ENCODE data around the gene DAPP1.

DNA sequence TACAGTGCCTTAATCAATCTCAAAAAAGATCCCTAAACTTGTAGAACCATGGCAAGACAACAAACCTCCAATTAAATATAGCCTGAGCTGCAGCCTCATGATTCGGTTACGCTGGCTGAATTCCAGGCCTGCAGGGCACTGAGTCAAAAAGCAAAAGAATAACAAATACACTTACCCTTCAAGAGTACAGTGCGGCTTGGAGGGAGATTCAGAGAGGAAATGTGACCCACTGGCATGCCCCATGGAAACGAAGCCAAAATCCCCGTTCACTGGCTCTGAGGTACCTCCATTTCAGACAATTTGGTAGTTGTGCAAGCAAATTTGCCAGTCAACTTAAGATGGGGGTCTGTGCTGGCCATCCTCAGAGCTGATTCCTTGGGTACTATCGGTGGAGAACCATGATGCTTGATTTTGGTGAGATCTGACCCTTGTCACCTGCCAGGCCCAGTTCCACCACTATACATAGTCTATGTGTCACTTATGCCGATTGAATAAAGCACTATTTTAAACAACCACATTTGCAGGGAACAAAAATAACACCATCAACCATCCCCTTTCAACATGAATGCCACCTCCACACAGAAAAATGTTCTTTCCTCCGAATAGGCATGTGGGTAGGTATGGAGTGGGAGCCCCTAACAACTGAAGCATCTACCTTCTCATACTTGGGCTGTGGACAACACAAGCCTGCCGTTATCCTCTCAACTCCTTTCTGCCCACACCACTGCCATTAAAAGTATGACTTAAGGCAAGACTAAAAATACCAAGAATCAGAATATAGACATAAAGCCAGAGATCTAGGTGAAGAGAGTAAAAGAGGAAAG, 2.1 kb downstream of the C4orf54 start:
- RAMPAGE, long total RNA = no peak
- RRBS = no CpG with 5 or more reads among the region's 9 CpGs

GRCh38 chr4:99816434-99817246, at the start of gene DAPP1:
Gene DAPP1 (plus strand): TSS chr4:99816827.
- RAMPAGE, long total RNA = no peak
- RRBS = no CpG with 5 or more reads among the region's 8 CpGs

DNA sequence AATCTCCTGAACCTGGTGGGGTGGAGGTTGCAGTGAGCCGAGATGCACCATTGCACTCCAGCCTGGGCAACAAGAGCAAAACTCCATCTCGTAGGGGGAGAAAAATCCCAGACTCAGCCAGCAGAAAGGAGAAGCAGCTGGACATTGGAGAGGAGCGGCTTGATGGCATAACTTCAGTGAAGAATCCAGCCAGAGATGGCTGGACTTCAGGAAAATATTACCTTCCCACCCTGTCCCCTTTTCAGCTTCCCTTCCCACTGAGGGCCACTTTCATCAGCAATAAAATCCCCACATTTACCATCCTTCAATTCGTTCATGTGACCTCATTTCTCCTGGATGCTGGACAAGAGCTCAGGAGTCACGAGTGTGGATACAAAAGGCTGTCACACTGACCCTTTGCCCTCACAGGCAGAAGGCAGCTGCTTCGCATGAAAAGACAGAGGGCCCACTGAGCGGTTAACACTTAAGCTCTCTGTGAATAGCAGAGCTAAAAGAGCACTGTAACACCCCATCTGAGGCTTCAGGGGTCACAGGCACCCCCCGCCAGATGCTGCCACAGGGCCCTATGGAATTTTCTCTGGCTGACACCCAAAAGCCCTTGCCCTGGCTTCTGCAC, 361.1 kb downstream of the PPP3CA start:
- RAMPAGE, long total RNA = no peak
- RRBS = no CpG with 5 or more reads among the region's 8 CpGs

DNA sequence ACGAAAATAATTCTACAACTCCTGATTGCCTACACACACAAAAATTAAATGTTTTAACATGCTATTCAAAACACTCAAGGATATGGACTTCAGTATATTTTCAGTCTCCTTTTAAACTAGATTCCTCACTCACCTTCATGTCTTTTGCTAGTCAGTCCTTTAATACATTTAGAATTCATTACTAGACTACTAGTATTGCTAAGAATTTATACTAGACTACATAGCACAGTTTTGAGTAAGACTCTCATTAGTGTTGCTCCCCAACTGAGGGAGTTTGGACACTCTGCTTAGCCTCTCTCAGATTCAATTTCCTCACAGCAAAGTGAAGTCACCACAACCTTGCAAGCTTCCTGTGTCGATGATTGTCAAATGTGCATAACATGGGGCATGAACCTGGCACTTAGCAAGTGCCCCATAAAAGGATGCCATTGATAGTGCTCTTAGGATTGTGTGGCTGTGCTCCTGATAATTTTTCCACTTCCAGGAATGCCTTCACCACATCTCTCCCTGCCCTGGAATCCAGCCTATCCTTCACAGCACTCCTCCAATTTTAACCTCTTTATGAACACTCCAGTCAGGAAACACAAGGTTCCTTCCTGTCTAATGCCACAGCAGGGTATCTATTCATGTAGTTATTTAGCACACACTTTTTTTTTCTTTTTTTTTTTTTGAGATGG, 309.5 kb downstream of the PPP3CA start:
- RAMPAGE, long total RNA = no peak
- RRBS = no CpG with 5 or more reads among the region's 2 CpGs

- RAMPAGE, long total RNA = no peak
- RRBS = no CpG with 5 or more reads among the region's 1 CpG
These were observed 222.0 kb downstream of the PPP3CA start for GRCh38 chr4:101125329-101125689.

DNA sequence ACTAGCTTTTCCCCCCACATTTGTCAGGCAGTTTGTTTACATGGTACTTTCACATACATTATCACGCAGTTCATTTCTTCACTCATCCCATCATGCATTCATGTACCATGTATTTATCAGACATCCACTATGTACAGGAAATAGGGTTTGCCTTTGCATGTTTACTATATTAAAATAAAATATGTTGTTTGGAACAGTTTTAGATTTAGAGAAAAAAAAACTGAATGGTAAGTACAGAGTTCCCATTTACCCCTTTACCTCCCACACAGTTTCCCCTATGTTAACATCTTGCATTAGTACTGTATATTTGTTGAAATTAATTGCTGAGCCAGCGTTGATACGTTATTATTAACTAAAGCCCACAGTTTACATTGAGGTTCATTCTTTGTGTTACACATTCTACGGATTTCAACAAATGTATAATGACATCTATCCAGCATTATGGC, 70.8 kb downstream of the PPP3CA start:
- RAMPAGE, long total RNA = no peak
- RRBS = no CpG with 5 or more reads among the region's 4 CpGs

DNA sequence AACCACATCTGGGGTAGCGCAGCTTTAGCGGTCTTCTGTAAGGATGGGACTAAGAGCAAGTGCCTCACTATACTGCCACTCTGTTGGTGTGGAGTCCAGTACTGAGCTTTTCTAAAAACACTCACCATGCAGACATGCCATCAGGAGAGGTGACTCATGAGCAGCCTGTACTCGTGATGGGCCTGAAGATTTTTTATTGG, 9.7 kb downstream of the PPP3CA start:
- RAMPAGE, long total RNA = no peak
- RRBS = no CpG with 5 or more reads among the region's 3 CpGs

DNA sequence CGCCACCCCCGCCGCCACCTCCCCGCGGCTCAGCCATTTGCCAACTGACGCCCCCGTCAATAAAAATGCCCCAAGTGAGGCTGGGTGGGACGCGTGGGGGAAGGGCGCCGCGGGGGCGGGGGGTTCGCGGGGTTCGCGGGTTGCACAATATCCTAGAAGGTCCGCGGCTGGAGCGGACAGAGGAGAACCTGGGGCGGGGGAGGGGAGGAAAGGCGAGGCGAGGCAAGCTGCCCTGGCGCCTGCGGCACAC, 945 bp downstream of the PPP3CA start:
- RAMPAGE, long total RNA = no peak
- RRBS = no CpG with 5 or more reads among the region's 25 CpGs

DNA sequence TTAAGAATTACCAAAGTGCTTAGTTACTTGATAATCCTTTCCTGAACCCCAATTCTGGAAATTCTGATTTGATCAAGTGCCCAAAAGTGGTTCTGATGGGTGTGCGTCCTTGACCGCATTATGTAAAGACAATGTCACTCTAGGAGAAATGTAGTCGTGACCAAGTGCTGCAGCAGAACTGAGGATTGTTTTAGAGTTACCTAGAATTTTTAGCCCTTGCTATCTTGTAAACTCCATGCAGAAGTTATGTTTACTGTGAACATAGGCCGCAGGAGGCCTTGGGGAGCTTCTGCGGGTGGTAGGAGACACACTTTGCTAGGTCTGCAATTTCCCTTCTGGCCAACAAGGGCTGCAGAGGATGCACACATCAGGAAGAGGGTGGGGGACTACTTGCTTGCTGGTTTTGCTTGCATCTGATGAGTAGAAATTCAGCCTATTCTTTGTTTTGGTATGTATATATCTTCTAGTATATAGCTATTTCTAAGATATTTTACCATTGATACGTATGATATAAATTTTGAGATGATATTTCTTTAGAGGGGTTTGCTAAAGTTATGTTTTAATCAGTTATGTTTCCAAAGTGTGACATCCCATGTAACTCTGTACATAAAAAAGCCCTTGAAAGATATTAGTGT, 23.1 kb downstream of the BANK1 start:
- RAMPAGE, long total RNA = no peak
- RRBS = no CpG with 5 or more reads among the region's 6 CpGs

GRCh38 chr4:102503662-102504375, 2.7 kb downstream of the NFKB1 start:
- RAMPAGE, long total RNA = no peak
- RRBS = no CpG with 5 or more reads among the region's 3 CpGs

- RAMPAGE, long total RNA = no peak
- RRBS = no CpG with 5 or more reads among the region's 10 CpGs
These were observed 128.9 kb downstream of the MANBA start for GRCh38 chr4:102631600-102632460.

DNA sequence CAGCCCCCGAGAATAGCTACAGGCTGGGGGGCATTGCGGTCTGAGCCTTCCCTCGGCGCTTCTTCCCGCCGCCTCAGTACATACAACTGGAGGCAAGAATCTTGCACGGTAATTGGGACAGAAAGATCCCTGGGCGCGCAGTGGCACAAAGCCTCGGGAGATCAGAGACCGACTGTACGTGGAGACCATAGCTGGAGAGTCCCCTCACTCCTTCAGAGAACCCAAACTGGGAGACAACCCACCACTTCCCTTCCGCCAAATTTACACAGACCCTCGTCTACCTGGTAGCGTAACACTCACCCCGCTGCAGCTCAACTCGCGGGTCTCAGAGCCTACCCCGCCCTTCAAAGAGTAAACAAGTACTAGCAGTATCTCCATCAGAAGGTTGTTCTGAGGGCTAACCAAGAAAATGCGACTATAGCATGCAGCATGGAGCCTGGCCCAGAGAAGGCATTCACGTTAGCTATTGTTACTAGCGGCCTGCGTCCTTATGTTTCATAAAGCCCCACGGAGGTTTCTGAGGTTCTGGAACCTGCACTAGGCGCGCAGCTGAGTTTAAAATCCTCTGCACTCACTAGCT, 443 bp upstream of the MANBA start:
- RAMPAGE, long total RNA = no peak
- RRBS = no CpG with 5 or more reads among the region's 26 CpGs

DNA sequence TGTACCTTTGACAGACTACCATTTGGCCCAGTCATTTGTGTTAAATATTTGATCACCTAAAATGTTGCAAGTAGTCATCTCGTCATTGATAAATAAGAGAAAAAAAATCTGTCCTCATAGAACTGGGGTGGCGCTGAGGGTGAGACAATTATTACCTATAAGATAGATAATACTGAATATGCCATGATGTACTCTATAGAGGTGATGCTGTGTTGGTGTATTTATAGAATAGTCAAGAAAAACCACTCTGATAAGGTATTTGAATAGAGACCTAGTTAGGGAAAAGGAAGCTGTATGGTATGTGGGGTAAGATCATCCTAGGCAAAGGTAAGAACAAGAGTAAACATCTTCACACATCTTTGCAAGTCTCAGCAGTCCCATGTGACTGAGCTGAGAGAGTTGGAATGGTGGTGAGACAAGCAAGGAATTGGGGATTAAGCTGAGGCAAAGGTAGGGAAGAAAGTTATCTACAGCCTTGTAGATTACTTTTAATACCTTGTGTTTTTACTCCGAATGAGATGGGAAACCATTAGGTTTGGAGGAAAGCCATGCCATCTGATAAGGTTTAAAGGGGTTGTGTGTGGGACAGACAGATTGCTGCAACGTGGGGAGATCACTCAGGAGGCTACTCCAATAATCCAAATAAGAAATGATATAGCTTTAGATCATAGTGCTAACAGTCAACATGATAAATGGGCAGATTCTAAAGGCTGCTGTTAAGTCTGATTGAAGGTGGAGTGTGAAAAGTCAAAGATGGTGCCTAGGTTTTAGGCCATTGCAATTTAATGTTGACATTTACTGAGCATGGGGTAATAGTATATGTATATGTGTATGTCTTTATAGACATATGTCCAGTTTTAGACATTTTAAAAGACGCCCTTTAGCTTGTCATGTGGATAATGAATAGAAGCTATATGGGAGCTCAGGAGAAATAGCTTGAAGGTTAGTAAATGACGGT, 31.7 kb upstream of the MANBA start:
- RAMPAGE, long total RNA = no peak
- RRBS = no CpG with 5 or more reads among the region's 6 CpGs

GRCh38 chr4:102868567-102868934, 241 bp upstream of the CISD2 start:
- RAMPAGE, long total RNA = no peak
- RRBS = 6% methylated on average over 1 of the region's 25 CpGs

DNA sequence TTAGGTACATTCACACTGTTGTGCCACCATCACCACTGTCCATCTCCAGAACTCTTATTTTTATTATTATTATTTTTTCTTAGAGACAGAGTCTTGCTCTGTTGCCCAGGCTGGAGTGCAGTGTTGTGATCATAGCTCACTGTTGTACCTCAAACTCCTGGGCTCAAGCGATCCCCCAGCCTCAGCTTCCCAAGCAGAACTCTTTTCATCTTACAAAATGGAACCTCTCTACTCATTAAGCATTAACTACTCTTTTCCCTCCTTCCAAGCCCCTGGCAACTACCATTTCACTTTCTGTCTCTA, 5.9 kb upstream of the SLC9B2 start:
- RAMPAGE, long total RNA = no peak
- RRBS = no CpG with 5 or more reads among the region's 1 CpG

DNA sequence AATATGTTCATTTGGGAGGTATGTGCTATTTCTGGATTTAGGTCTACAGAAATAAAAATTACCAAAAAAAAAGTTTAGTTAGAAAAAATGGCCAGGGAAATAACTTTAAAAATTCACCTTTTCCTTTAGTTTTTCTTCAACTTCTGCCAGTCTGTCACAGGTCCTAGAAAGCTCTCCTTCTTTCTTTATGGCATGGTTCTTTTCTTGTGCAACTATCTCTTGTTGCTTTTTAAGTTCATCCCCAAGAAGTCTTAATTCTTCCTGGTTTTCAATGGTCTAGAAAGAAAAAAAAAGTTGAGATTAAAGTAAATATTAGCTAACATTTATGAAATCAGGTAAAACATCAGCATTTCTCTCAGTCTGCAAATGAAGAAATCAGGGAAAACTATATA, 47.0 kb downstream of the CENPE start:
- RAMPAGE, long total RNA = no peak

DNA sequence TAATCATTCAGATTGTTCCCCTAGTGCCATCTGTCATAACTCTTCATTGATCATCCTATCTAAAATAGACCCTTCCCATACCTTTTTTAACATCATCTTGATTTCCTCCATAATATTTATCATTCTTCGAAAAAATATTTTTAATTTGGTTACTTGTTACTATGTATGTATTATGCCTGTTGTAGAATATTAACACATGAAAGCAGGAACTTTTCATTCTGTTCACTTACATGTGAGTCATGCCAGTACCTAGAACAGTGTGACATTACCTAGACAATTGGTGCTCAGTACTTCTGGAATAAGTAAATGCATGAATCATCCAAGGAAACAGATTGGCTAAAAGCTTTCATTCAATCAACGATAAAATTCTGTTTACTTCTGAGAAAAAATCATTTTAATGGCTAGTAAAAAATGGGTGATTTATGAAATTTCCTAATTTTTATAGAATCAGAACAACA, 76.4 kb downstream of the CXXC4 start:
- RAMPAGE, long total RNA = no peak
- RRBS = no CpG with 5 or more reads among the region's 2 CpGs

- RAMPAGE, long total RNA = no peak
These were observed 41.5 kb downstream of the TET2 start for GRCh38 chr4:105188270-105188500.

DNA sequence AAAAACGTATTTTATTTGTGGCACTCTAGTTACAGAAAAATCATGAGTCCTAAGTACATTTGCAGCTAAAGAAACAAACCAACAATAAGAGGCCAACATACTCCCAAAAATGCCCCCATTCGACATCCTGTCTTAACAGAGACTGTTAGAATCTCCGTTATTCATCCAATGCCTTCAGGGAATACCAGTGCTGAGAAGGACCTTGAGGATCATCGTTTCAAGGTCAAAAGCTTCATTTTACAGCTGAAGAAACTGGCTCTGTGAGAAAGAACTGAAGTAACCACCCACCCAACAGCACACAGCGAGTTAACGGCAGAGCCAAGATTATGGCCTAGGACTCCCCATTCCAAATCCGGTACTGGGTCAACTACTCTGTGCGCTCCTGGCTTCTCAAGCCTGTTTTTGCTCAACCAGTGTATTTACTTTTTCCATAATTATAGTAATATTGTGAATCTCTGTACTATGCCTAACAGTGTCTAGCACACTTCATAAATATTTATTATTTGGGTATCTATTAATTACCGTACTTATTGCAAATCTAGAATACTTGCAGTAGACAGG, 1.9 kb downstream of the PPA2 start:
- RAMPAGE, long total RNA = no peak
- RRBS = no CpG with 5 or more reads among the region's 9 CpGs

DNA sequence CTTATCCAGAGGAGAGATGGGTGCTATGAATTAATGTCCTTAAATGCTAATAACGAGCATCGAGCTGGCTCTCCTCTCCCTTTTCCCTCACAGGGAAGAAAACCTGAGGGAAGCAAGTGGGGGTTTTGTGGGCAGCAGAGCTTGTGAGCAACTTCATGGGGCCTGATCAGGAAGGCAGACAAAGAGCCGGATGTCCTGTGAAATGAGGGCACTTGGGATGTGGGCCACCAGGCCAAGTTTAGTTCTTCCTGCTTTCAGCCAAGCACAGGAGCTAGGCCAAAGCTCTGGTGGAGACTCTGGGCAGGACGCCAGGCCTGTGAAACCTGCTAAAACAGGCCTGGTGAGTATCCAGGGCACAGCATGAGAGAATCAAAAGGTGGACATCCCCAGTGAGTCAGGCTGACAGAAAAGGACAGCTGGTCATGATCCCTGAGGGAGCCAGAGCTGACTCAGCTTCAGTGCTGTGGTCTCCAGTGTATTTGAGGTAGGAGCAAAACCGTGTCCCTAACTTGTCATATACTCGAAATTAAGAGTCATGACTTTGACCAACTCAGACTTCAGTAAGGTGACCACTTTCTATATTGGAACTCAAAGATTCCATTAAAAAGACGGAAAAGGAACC, 95.7 kb downstream of the NPNT start:
- RAMPAGE, long total RNA = no peak
- RRBS = no CpG with 5 or more reads among the region's 7 CpGs

Data from cardiac muscle cell (in vitro differentiated cells and primary cell).